Right lobe of liver (tissue), 4 donors: ENCODE data around the gene DYRK1A.

DNA sequence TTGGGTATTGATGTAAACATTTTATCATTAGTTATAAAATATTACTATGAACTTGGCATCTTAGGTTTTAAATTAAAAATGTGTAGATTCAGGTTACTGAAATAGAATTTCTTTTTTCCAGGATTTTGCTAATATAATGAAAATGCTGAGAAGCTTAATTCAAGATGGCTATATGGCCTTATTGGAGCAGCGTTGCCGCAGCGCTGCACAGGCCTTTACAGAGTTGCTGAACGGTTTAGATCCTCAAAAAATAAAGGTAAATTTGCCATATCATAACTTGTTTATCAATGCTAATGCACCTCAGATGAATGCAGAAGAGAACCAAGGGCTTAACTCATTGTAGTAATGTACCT is 62.2 kb downstream of the TTC3 start:
- PRO-cap, 4 experiments = no peak in any of the 4 experiments
- RAMPAGE, long total RNA, 2 experiments = no peak in any of the 2 experiments

DNA sequence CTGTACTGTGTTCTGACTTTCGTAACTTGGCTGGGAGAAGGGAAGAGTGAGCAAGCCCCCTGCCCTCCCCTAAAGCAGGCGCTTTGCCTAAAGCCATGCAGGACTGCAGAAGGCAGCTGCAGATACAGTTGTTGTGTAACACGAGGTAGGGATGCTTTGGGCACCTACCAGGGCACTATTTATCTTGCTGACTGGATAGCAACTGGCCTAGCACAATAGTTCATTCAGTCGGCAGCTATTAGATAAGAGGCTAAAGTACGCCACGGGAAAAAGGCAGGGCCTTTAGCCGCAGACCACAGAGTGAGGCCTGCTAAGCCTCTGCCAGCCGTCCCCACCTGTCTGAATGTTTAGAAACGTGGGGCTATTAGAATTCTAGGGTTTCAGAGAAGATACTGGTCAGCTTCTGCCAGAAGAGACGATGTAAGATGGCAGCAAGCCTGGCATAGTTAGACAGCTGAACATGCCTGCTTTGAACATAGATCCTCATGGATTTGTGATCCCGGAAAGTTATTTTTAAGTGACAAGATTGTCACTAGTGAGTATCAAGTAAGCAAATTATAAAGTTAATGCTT is 81.0 kb downstream of the TTC3 start:
- PRO-cap, 4 experiments = no peak in any of the 4 experiments
- RAMPAGE, long total RNA, 2 experiments = no peak in any of the 2 experiments

DNA sequence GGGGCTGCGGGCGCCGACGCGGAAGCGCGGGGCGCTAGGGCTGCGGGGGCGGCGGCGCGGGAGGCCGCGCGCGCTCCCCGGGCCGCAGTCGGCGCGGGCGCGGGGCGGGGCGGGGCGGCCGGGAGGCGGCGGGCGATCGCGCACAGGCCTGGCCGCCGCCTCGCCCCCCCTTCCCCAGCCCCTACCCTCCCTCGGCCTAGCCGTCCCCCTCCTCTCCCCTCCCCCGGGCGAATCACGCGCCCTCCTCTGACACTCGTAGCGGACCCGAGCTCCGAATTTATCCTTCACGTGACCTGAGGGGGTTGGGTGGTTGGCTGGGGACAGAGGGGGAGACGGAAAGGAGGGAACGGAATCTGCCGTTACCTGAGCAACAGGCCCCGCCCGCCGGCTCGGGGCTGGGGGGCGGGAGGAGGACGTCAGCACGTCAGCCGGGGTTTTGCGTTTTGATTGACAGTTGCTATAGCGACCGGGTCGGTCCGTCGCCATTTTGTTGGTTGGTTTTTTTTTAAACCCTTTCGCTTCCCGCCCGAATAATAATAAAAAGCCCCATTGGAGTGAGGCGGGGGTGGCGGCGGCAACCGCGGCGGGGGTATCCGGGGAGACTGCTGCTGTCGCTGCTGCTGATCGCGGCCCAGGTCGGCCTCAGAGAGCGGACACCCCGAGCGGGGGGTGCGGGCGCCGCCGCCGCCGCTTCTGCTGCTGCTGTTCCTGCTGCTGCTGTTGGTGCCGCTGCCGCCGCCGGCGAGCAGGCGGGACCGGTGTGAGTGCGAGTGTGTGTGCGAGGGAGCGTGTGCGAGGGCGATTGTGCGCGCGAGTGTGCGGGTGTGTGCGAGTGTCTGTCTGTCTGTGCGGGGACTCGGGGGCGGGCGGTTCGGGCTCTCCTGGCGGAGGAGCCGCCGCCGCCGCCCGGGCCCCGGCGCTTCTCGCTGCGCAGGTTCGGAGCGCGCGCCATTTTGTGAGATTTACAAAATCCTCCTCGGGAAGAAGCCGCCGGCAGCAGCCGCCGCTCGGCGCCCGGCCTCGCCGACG is at the start of gene DYRK1A:
DYRK1A (plus strand) TSS at position 465 of the 1,029 bp plus-strand sequence.
- PRO-cap, 4 experiments = peak in 4 of 4 experiments; most common plus-strand start position 37 of the sequence (in 4); most common minus-strand start position 279 of the sequence (in 4)
- RAMPAGE, long total RNA, 2 experiments = no peak in any of the 2 experiments

- PRO-cap, 4 experiments = no peak in any of the 4 experiments
- RAMPAGE, long total RNA, 2 experiments = no peak in any of the 2 experiments
These were observed 15.5 kb downstream of the DYRK1A start for GRCh38 chr21:37382037-37382462.

DNA sequence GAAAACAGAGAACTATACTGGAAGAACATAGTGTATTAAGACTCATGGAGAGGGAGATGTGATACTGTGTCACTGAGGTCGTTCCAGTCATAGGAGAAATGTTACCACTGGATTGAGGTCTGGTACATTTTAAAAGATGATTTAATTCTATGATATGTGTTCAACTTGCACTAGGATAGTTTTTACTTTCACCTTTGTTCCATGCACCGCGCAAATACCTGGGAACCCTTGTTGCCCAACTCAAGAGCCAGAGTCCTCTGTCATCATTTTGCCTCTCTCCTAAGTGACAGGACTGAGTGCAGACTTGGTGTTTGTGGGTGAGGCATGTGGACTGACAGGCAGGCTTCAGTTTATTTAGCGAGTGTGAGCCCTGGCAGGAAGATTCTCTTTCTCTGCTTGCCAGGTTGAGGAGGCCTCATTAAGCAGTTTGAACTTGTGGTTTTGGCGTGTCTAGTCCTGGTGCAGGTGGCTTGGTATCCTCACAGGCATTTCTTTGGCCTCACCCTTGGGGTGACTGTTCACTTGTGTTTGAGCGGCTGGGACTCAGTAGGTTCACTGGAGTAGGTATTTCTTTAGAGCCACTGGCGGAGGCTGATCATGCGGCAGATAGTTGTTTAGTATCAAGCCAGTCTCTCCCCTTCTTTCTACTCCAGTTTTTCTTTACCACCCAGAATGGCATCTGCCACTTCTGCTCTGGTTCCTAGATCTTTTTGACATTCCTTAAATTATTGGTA is 63.9 kb downstream of the DYRK1A start:
- PRO-cap, 4 experiments = peak in 4 of 4 experiments; most common plus-strand start position 353 of the sequence (in 2); most common minus-strand start position 277 of the sequence (in 1)
- RAMPAGE, long total RNA, 2 experiments = no peak in any of the 2 experiments

DNA sequence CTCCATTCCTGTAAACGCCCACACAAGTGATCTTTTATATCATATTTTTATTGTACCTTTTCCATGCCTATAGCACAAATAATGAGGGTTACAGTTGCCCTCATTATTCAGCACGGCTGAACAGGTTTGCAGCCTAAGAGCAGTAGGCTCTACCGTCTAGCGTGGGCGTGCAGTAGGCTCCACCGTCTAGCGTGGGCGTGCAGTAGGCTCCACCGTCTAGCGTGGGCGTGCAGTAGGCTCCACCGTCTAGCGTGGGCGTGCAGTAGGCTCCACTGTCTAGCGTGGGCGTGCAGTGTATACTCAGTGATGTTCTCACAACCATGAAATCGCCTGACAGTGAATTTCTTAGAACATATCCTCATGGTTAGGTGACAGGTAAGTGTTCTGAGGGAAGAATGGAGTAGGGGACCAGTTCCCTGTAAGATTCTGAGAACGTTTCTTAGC is 84.9 kb downstream of the DYRK1A start:
- PRO-cap, 4 experiments = no peak in any of the 4 experiments
- RAMPAGE, long total RNA, 2 experiments = no peak in any of the 2 experiments

- PRO-cap, 4 experiments = no peak in any of the 4 experiments
- RAMPAGE, long total RNA, 2 experiments = start-site peak on the plus strand in 1 of 2 experiments, at chr21:37472874-37472879 at its widest, 58 reads per replicate
These were observed 106.0 kb downstream of the DYRK1A start for GRCh38 chr21:37472627-37473018.

DNA sequence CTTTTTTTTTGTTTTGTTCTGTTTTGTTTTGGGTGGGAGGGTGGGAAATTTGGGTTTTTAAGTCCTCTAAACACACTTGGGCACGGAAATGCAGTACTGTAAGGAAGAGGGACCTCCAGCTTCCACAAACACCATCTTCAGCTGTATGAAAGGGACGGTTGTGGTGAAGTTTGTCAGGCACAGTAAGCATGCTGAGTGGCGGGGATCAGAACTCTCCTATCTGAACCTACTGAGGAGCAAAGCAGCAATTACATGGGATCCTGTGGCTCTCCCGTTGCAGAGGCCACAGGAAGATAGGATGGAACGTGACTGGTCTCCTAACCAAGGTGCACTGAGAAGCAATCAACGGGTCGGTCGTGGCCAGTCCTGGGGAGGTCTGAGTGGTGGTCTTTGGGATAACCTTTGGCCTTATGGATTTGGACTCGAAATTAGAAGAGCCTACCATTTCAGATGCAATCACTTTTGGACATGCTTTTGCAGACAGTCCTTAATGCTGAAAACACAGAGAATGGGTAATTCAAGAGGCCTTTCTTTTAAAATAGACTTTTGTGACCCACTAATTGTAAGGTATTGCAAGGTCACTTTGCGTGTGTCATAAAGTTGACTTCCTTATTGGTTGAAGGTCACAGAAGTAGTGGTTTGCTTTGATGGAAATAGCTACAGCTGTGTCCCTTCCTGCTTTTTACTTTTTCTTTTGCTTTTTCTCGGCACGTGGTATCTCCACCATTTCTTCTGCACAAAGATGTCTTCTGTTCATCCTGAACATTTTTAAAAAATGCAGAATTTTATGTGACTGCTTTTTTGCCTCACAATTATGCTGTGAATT is 146.6 kb downstream of the DYRK1A start:
- PRO-cap, 4 experiments = no peak in any of the 4 experiments
- RAMPAGE, long total RNA, 2 experiments = no peak in any of the 2 experiments

DNA sequence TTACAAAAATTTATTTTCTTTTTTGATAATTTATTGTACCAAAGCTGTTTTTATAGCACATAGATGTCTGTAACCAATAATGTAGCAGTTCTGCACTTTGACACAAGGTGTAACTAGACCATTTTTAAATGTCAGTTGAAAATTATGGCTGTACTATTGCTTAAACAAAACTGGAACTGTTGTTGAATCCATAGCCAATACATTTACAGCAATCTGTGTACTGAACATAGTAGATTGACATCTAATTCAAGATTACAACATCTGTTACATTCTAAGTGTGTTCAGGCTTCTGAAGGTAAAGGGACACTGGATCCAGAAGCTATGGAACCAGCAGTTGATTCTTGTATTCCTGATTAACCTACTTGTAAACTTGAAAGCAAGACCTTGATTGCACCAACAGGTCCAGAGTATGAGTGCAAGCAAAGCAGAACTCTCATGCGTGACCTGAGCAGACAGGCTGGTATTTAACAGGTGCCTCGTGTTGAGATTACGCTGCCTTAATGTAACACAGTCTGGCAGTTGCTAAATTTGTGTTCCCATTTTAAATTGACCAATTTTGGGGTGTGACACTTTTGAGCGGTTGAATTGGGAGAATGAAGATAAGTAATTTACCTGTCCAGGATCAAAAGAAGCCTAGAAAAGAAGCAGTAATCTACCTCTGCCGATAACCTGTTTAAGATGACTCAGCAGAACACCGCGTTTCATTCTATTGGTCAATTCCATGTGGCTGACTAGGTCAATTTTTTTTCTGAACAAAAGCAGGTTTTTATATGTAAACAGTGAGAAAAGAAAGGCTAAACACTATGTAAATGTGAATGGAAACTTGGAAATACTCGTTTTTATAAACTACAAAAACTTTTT is 147.4 kb downstream of the DYRK1A start:
- PRO-cap, 4 experiments = no peak in any of the 4 experiments
- RAMPAGE, long total RNA, 2 experiments = no peak in any of the 2 experiments

GRCh38 chr21:38266724-38267080 is 9.9 kb downstream of the KCNJ15 start:
- PRO-cap, 4 experiments = no peak in any of the 4 experiments
- RAMPAGE, long total RNA, 2 experiments = no peak in any of the 2 experiments

- PRO-cap, 4 experiments = peak in 1 of 4 experiments; most common plus-strand start chr21:38272508 (in 1); most common minus-strand start chr21:38272375 (in 1)
- RAMPAGE, long total RNA, 2 experiments = start-site peak on the plus strand in 2 of 2 experiments, at chr21:38272262-38272529 at its widest, 6 reads per replicate
These were observed 15.6 kb downstream of the KCNJ15 start for GRCh38 chr21:38272245-38272839.

DNA sequence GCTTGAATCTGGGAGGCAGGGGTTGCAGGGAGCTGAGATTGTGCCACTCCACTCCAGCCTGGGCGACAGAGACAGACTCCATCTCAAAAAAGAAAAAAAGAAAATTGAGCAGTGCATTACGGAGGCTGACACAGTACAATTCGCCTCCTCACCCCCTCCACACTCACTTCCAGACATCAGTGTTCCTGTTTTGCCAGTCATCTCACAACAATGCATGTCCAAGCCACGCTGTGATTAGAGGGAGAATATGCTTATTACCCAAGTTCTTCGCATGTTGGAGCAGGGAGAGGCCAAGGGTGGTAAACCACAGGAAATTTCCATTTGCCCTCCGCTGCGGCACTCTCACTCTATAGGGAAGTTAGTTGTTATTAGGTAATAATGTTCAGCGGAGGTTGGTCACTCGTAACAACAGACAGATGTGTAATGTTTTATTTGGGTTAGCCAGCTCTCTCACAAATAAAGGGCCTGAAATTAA is 32.9 kb downstream of the KCNJ15 start:
- PRO-cap, 4 experiments = no peak in any of the 4 experiments
- RAMPAGE, long total RNA, 2 experiments = no peak in any of the 2 experiments

- PRO-cap, 4 experiments = no peak in any of the 4 experiments
- RAMPAGE, long total RNA, 2 experiments = no peak in any of the 2 experiments
These were observed 95.1 kb downstream of the KCNJ15 start for GRCh38 chr21:38351581-38352646.

GRCh38 chr21:38499713-38500403 is 1.6 kb upstream of the ERG start:
- PRO-cap, 4 experiments = no peak in any of the 4 experiments
- RAMPAGE, long total RNA, 2 experiments = no peak in any of the 2 experiments

DNA sequence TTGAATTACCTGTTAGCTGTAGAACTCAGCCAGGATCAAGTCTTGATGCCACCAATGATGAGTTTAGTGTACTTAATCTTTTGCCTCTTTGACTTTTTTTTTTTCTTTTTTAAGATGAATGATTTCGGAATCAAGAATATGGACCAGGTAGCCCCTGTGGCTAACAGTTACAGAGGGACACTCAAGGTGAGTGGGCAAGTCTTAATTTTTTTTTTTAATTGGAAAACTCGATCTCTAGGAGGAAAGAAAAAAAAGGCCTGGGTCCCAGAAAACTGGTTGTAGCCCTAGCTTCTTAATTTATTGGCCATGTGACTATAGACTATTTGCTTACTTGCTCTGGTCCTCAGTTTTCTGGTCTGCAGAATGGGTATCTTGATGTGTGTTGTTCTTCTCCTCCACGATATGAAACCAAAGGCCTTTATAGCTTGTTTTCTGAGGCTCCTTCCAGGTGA is 4.2 kb downstream of the ETS2 start:
- PRO-cap, 4 experiments = no peak in any of the 4 experiments
- RAMPAGE, long total RNA, 2 experiments = no peak in any of the 2 experiments

- PRO-cap, 4 experiments = peak in 3 of 4 experiments; most common plus-strand start chr21:38818312 (in 3)
- RAMPAGE, long total RNA, 2 experiments = no peak in any of the 2 experiments
These were observed 12.4 kb downstream of the ETS2 start for GRCh38 chr21:38817744-38818846.

- PRO-cap, 4 experiments = peak in 4 of 4 experiments; most common plus-strand start chr21:38911742 (in 4); most common minus-strand start chr21:38911607 (in 3)
- RAMPAGE, long total RNA, 2 experiments = start-site peak on the plus strand in 2 of 2 experiments, at chr21:38911762-38911807 at its widest, 17 to 33 reads per replicate
These were observed 105.8 kb downstream of the ETS2 start for GRCh38 chr21:38911354-38912020.

- PRO-cap, 4 experiments = no peak in any of the 4 experiments
- RAMPAGE, long total RNA, 2 experiments = no peak in any of the 2 experiments
These were observed 109.9 kb downstream of the ETS2 start for GRCh38 chr21:38915548-38916111.

GRCh38 chr21:38921621-38921902 is 115.8 kb downstream of the ETS2 start:
- PRO-cap, 4 experiments = no peak in any of the 4 experiments
- RAMPAGE, long total RNA, 2 experiments = no peak in any of the 2 experiments

DNA sequence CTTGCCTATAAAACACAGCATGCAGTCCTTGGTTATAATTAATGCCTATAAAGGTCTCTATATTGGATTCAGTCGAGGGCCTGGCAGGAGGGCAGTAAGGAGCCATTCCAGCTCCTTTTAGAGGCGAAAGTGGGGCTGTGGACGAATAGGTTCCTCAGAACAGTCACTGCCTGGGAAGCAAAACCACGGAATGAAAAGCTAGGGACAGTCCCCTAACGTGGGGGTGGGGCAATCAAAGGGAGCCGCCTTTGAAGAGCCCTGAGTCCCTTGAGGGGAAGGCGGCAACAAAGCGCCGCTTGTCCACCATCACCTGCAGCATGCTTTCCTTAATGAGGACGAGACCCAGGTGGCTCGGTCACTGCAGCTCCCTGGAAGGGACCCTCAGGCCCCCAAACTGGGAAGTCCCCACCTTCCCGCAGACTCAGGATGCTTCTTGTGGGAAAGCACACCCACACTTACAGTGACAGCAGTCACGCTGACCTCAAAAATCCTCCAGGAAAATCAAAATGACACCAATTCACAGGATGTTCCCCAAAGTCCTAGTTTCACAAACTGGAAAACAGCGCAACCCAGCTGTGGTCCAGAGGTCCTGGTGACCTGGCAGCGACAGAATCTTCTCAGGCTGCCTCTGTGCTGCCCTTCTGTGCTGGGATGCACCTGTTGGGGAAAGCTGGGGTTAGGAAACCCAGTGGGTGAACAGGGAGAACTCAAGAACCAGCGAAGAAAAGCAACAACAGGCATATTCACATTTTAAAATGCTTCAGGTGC is 184.8 kb downstream of the ETS2 start:
- PRO-cap, 4 experiments = no peak in any of the 4 experiments
- RAMPAGE, long total RNA, 2 experiments = no peak in any of the 2 experiments